Metastatic Liver Carcinoma in the Lung (tissue), 2 donors: ENCODE results near the gene ZIC5.

DNA sequence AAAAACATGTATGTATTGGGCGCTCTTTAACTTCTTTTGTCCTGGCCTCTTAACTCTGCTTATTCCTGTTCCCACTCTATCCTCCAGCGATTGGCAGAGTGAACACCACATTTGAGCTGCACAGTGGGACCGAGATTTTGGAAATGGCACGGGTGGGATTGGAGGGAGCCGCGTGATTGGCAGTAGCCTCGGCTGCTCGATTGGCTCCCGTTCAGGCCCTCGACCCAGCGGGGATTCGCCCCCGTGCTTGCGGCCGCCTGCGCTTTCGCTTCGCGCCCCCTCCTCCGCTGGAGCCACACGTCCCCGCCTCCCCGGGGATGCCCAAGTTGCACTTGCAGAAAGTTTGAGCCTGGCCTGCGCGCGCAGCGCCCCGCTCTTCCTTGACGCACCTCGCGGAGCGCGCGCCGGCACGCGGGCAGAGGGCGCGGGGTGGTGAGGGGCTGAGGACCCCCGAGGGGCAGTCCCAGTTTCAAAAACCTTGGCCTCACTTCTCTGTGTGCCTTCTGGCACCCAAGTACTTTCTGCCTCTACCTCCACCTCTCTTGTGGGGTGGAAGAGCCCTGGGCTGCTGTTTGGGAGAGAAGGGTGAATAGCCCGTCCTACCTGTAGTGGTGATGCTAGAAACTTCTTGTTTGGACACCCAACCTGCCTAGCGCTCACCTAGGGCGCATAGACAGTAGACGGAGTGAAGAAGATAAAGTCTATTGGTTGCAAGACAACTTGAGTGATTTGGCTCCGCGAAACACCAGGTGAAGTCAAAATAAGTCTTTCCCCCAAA, at the start of gene ZIC5:
TSS of gene ZIC5 (minus strand) at position 100 of the 778 bp plus-strand sequence.
- PRO-cap, 2 experiments, result no peak in any of the 2 experiments

DNA sequence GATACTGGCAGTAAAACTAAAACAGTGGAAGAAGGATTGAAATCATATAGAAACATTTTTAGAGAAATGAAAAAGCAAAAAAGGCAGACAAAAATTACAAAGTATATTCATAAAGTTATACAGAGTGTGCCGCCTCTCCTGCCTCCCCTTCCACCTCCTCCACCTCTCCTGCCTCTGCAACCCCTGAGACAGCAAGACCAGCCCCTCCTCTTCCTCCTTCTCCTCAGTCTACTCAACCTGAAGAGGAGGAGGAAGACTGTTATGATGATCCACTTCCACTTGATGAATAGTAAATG, 237.5 kb downstream of the PCCA start:
- PRO-cap, 2 experiments, result no peak in any of the 2 experiments

DNA sequence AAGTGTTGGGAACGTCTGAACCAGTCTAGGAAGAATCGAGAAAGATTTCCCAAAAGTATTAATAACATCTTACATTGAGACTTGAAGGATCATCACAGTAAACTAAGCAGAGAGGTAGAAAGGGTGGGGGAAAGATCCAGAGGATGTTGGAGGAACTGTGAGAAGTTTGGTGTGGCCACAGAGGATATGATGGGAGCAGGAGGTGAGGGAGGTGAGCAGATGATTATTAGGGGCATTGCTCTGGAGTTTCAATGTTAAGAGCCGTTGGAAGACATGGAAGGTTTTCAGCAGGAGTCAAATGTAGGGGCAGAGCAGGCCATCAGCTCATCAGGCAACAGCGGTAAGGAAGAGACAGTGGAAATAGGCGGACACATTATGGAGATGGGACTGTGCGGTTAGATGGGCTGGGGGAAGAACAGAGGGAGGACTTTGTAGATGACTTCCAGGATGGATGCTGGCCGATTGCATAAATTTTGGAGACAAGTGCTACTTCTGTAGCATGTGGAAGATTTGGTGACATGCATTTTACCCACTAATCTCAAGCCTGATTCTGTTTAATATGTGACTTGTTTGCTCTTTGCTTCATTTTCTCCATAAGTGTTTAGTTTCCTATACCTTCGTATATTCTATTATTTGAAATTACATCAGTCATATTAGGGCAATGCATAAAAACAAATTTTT, 24.7 kb downstream of the TPP2 start:
- PRO-cap, 2 experiments, result no peak in any of the 2 experiments

- PRO-cap, 2 experiments, result no peak in any of the 2 experiments
These were observed 183 bp upstream of the SLC10A2 start for GRCh38 chr13:103066443-103066757.

- PRO-cap, 2 experiments, result no peak in any of the 2 experiments
These were observed 945.4 kb upstream of the SLC10A2 start for GRCh38 chr13:104011559-104012106.

GRCh38 chr13:105921857-105922332, 456.1 kb downstream of the DAOA start:
- PRO-cap, 2 experiments, result no peak in any of the 2 experiments

DNA sequence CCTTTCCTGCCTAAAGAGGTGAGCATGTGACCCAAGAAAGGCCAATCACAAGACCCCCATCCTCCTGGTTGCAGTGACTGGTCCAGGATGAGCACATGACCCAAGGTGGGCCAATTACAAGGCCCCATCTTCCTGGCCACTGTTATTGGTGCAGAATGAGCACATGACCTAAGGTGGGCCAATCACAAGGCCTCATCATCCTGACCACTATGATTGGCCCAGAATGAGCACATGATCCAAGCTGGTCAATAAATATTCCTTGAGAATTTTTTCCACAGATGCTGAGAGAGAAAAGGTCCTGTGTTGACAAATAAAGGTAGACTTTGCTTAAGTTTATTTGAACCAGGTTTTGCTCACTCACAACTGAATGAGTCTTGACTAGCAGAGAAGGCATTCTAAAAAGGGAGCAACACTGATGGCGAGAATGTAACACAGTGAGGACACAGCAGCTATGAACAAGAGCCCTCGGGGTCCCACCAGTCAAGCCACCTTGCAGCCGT, 350.6 kb downstream of the EFNB2 start:
- PRO-cap, 2 experiments, result no peak in any of the 2 experiments

DNA sequence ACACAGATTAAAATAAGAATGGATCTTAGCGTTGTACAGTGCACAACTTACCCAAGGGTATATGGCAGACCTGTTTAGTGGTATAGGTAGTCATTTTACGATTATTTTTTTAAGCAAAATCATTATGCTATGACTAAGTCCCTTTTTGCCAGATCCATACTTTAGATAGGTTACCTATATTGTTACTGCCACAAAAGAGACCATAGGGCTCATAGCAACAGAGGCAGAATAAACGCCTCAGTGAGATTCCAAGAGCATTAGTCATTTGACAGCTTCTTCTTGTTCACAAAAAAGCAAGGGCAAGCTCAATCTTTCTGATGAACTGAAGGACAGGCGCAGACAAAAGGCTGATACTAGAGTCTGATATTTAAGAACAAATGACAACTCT, 187.5 kb downstream of the EFNB2 start:
- PRO-cap, 2 experiments, result no peak in any of the 2 experiments

- PRO-cap, 2 experiments, result no peak in any of the 2 experiments
These were observed 63.4 kb downstream of the EFNB2 start for GRCh38 chr13:106471981-106472569.

DNA sequence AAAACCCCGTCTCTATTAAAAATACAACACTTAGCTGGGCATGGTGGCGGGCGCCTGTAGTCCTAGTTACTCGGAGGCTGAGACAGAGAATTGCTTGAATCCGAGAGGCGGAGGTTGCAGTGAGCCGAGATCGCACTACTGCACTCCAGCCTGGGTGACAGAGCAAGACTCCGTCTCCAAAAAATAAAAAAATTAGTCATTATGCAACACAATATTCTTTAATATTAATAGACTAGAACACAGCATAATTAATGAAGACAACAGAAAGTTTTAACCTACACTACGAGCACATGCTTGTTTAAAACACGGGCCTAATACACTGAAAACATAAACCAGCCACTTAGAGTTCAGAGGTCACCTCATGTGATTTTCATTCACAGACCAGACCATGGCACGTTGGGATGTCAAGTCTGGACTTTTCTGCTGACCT, 17.3 kb downstream of the EFNB2 start:
- PRO-cap, 2 experiments, result no peak in any of the 2 experiments

DNA sequence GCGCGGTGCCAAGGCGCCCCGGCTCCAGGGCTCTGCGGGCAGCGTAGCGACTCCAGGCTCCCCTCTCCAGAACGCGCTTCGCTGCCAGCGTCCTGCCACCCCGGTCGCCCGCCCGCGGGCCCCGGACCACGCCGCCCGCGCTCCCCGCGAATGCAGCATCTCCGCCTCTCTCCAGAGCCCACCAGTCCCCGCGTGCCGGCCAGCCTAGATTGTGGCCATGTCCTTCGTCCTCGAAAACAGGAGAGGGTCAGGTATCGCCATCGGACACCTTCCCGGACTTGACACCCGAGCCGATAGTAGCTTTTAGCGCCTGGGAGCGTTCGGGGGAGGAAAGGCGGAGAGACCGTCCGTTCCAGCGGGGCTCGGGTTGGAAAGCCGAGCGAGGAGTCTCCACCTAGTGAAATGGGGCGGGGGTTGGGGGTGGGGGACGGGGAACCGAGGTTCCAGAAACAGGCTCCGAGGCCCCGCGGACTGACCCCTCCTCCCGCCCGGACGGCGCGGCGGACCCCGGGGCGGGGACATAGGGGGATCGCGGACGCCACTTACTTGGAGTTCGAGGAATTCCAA, 1.1 kb downstream of the EFNB2 start:
- PRO-cap, 2 experiments, result no peak in any of the 2 experiments

GRCh38 chr13:106586878-106587087, 18.8 kb upstream of the ARGLU1 start:
- PRO-cap, 2 experiments, result no peak in any of the 2 experiments

DNA sequence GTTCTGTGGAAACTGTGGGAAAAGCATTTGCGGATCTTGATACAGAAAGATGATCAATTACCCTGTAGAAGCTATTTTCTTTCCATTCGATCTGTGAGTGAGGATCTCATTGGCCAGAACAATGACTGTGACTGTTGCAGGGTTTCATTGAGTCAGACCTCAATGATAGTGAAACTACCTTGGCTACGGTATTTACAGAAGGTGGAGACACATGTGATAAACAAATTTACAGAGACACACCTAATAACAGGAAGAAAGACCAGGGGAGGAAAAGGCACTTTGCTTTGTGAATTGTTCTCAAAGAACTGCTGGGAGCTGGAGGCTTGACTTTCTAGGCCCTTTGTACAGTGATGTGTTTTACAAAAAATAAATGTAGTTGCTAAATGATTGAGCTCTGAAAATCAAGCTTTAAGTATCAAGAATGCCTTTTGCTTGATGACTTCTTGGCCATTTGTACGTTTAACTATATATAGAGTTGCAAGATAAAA, 19.9 kb upstream of the ARGLU1 start:
- PRO-cap, 2 experiments, result no peak in any of the 2 experiments

DNA sequence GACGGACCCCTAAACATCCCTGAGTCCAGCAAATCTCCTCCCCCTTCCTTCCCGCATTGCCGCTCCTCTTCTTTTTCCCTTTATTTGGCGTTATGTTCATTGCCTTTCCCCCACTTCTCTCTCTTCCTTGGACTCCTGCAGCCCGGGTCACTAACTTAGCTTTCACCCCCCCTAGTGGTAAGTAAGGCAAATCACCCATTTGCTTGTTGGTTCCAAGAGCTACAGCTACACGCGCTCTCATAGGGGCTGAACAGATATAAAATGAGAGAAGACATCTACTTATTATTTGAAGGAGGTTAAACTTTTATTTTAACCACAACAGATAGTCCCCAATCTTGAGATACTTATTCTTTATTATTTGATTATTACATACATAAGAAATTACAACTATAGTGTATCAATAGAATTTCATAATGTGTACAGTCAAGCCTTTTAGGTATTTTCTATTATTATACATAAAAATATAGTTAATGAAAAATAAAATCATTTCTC, 52.1 kb upstream of the ARGLU1 start:
- PRO-cap, 2 experiments, result no peak in any of the 2 experiments

GRCh38 chr13:106709465-106709904, 141.5 kb upstream of the ARGLU1 start:
- PRO-cap, 2 experiments, result no peak in any of the 2 experiments

- PRO-cap, 2 experiments, result no peak in any of the 2 experiments
These were observed 393.2 kb upstream of the ARGLU1 start for GRCh38 chr13:106961057-106961646.

GRCh38 chr13:107678262-107678935, 188.9 kb downstream of the NALF1 start:
- PRO-cap, 2 experiments, result no peak in any of the 2 experiments

- PRO-cap, 2 experiments, result no peak in any of the 2 experiments
These were observed 45.5 kb upstream of the NALF1 start for GRCh38 chr13:107912807-107913195.

DNA sequence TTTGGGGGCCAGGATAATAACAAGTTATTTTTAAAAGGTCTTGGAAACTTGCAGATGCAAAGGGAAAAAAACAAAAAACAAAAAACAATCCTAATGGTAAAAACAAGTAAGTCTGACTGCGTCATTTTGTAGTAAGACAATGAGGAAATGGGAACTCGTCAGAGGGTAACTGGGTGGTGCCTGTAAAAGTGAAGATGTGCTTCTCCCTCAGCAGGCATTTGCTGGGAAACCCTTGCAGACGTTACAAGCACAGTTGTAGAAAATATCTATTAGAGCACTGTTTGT, 2.2 kb upstream of the TNFSF13B start:
- PRO-cap, 2 experiments, result no peak in any of the 2 experiments

DNA sequence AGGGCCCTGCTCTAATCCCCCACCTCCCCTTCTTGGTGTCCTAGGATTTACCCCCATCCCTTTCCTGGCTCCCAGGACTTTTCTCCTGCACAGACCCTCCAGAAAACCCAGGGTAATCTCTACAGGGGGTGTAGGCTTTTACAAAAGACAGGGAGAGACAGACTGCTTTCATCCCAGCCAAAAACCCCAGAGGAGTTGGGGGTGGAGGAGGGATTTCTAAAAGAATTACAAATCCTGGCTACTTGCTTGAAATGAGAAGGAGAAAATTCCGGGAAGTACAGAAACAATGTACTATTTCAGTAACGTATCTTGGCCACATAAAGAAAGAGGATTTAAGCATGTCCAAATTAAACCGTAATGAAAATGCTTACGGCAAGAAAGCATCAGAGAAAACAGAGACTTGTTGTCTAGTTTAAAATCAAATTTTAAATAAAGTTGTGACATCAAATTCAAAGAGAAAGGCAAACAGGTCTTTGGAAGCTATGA, 133.4 kb downstream of the TNFSF13B start:
- PRO-cap, 2 experiments, result no peak in any of the 2 experiments